ENCODE measurements around a stretch of chr16.

GRCh38 chr16:28193624-28194261 lies 18.0 kb downstream of the XPO6 start:
- PRO-cap = unidirectional peak, minus-strand start at chr16:28194011

DNA sequence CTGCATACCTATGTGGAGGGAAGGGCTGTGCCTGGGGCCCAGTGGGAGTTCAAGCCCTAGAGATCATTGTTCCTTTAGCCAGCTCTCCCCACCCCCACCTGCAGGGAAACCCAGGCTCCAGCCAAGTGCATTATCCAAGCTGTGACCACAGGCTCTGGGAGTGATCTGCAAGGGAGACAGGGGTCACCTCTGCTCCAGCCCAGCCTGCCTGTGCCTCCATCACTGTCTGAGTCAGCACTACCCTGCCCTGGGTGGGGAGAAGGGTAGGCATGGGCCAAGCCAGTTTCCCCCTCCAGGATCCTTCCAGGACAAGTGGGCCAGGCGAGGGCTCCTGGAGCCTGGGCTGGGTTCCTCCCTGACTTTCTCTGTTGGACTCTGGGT lies 32.1 kb upstream of the SBK1 start:
- PRO-cap = no peak

- PRO-cap = no peak
These were observed 30.6 kb upstream of the SBK1 start for GRCh38 chr16:28261698-28262225.

DNA sequence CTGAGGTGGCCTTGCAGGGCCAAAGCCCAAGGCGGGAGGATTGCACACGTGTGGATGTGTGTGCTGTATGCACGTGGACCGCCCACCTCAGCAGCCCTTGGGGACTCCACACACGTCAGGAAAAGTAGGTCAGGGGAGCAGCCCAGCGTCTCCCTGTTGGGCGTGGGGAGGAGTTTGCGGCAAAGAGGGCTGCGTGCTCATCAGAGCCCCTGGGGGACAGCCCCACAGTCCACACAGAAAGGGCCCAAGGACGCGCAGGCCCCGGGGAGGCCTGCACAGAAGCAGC lies 19.6 kb downstream of the SBK1 start:
- PRO-cap = no peak

GRCh38 chr16:28364582-28365076 lies 1.3 kb upstream of the NPIPB6 start:
- PRO-cap = no peak

DNA sequence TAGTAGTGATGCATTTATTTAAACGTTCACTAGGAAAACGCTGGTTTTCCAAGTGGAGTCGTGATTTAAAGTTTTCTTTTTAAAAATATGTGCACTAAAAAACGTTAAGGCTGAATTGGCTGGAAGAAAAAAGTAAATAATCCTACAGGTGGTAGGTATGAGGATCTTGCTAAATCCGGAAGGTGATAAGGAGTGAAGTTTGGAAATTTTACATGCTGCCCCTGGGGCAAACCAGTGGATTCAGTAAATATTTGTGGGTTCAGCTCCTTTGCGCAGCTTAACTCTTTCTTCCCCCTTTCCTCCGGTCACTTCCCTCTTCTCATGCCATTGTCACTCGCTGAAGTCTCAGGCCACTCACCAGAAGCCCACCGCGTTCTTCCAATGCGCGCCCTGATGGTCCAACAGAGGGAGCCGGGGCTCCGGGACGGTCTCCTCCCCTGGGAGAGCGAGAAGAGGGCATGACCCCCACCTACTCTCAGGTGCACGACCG lies 705 bp downstream of the CLN3 start:
- PRO-cap = no peak

DNA sequence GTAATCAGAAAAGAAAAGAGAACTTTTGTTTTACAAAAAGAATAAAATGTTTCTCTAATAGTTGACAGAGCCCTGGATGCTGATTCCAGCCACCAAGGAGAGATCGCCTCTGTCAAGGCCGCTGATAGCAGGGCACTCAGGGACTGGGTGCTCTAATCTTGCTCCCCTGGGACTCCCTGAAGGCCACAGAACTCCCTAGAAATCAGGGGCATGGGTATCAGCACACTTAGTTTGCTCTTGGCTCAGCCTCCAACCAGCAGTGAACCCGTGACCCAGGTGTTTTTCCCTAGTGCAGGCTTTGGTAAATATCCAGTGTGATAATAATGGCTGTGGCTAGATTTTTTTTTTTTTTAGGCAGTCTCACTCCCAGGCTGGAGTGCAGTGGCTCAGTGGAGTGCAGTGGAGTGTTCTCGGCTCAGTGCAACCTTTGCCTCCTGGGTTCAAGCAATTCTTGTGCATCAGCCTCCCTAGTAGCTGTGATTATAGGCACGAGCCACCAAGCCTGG lies 10.4 kb downstream of the NUPR1 start:
- PRO-cap = no peak

DNA sequence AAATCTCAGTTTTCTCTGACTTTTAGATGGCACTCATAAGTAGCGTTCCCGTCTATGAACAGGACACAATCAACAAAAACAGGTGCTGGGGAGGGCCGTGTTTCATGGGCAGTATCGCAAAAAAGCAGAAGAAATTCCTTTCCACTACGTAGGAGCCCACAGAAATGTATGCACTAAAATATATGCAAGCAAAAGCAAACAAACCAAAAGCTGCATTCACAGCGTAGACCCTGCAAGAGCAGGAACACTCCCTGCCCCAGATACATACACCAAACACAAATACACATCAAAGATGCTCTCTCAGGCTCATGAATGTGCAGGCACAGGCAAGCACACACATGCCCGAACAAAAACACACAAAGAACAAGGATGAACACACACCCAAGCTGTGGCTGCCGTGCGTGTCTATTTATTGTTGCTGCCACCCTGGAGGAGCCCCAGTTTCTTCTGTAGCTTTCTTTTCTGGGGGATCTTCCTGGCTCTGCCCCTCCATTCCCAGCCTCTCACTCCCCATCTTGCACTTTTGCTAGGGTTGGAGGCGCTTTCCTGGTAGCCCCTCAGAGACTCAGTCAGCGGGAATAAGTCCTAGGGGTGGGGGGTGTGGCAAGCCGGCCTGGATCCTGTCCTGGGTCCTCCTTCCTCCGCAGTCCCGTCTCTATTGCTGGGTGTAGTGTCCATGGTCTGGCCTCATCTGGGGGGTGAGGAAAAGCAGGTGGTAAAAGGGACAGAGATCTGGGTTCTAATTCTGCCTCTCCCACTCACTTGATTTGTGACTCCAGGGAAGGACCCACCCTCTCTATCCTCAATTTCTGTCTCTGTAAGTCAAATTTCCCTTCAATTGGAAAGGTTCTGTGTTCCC lies 1.6 kb downstream of the NUPR1 start:
- PRO-cap = no peak

GRCh38 chr16:28688495-28688889 lies 22.8 kb upstream of the EIF3C start:
- PRO-cap = no peak

DNA sequence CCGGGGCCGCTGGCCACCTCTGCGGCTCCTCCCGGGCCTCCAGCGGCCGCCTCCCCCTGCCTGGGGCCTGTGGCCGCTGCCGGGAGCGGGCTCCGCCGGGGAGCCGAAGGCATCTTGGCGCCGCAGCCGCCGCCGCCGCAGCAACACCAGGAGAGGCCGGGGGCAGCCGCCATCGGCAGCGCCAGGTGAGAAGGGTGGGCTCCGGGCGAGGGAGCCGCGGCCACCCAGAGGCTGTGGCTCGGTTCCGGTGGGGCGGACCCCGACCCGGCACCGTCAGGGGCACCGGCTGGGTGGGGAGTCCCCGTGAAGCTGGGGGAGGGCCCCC lies 537 bp downstream of the ATXN2L start:
- PRO-cap = no peak

GRCh38 chr16:28902579-28902980 lies 22.5 kb downstream of the RABEP2 start:
- PRO-cap = no peak

- PRO-cap = no peak
These were observed 1.4 kb downstream of the LAT start for GRCh38 chr16:28986226-28986621.

GRCh38 chr16:29175869-29176571 lies 191.2 kb downstream of the LAT start:
- PRO-cap = no peak

- PRO-cap = no peak
These were observed 158.1 kb downstream of the NPIPB11 start for GRCh38 chr16:29248185-29248997.

GRCh38 chr16:29290451-29291256 lies 115.9 kb downstream of the NPIPB11 start:
- PRO-cap = unidirectional peak, minus-strand start at chr16:29291066

GRCh38 chr16:29629317-29629711 lies 33.7 kb upstream of the SPN start:
- PRO-cap = no peak

DNA sequence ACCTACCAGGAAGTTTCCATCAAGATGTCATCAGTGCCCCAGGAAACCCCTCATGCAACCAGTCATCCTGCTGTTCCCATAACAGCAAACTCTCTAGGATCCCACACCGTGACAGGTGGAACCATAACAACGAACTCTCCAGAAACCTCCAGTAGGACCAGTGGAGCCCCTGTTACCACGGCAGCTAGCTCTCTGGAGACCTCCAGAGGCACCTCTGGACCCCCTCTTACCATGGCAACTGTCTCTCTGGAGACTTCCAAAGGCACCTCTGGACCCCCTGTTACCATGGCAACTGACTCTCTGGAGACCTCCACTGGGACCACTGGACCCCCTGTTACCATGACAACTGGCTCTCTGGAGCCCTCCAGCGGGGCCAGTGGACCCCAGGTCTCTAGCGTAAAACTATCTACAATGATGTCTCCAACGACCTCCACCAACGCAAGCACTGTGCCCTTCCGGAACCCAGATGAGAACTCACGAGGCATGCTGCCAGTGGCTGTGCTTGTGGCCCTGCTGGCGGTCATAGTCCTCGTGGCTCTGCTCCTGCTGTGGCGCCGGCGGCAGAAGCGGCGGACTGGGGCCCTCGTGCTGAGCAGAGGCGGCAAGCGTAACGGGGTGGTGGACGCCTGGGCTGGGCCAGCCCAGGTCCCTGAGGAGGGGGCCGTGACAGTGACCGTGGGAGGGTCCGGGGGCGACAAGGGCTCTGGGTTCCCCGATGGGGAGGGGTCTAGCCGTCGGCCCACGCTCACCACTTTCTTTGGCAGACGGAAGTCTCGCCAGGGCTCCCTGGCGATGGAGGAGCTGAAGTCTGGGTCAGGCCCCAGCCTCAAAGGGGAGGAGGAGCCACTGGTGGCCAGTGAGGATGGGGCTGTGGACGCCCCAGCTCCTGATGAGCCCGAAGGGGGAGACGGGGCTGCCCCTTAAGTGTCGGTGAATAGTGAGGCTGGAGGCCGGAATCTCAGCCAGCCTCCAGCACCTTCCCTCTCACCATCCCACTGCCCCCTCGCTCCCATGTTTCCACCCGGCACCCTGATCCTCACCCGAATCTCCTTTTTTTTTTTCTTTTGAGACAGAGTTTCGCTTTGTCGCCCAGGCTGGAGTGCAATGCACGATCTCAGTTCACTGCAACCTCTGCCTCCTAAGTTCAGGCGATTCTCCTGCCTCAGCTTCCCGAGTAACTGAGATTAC lies 1.4 kb downstream of the SPN start:
- PRO-cap = no peak

GRCh38 chr16:29697186-29697809 lies 18.3 kb downstream of the QPRT start:
- PRO-cap = no peak

DNA sequence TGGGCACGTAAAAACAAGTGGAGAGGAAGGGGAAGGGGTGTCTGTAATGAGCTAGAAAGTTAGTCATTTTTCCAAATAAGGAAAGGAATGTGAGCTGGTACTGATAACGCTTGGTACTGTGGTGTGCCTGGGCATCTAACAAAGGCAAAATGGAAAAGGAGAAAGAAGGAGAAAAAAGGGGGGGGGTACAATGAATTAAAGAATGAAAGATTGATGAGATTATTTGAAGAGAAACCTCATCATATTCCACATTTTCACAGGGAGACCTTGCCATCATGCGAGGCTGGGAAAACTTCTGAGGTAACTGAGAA lies 30.9 kb downstream of the QPRT start:
- PRO-cap = no peak

- PRO-cap = unidirectional peak, minus-strand start at chr16:29747096
These were observed 1.1 kb upstream of the C16orf54 start for GRCh38 chr16:29746886-29747379.

Measured in pulmonary lymph node (tissue), 1 donor.